Breast epithelium (tissue), 2 donors: ENCODE measurements around the genes SLC45A3, SLC41A1 and RHEX.

DNA sequence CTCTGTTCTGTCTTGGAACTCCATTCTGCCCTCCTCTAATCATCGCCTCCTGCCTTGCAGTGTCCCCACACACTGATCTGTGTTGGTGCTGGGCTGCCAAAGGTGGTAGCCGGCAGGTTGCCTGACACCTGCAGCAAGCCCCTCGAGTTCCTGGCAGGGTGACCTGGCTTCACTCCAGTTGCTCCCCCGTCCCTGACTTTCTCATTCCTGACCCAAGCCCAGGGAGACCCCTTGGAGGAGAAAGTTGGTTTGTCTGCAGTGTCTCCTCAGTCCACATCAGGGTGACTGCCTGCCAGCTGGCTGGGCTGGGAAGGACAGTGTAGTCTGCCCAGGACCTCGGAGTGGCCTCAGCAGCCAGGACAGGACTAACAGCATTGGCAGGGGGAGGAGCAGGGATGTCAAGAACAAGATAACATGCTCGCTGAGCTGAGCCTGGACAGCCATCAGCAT is 83.8 kb upstream of the CNTN2 start:
- PRO-cap: no peak
- RAMPAGE, long total RNA, 2 experiments: no peak in any of the 2 experiments

DNA sequence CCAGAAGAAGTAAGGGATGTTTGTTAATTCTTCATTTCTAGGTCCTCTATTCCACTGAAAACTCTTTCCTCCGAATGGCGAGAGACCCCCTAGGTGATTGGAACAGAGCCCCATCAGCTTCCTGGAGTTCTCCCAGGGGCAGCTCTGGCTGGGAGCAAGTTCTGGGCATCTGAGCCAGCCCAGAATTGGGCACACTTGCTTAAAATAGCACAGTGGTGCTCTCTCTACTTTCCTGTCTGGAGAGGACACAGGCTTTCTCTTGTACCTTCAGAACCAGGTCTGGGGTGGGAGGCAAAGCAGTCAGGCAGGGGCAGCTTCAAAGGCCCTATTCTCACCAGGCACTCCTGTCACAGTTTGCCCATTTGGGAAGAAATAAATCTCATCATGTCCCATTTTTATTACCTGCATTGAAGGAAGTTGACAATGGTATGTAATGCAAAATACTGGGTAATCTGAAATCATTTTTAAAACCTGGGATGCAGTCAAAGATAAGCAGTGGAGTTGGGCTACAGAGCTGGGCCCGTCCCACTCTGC is 83.1 kb upstream of the CNTN2 start:
- PRO-cap: no peak
- RAMPAGE, long total RNA, 2 experiments: no peak in any of the 2 experiments

DNA sequence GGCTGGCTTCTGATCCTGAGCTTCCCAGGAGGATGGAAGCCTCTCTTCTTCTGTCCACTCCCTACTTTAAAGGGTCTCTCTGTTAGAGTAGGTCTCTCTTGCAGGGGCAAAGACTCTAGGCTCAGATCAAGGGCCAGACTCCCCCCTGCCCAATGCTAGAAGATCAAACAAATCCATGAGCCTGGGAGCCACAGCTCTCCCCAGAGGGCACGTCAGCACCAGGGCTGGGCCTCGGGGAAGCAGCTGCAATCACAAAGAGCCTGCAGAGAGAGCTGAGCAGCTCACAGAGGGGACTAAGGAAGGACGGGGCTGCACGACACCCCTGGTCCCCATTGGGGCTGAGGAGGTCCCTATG is 3.8 kb downstream of the CNTN2 start:
- PRO-cap: no peak
- RAMPAGE, long total RNA, 2 experiments: no peak in any of the 2 experiments

GRCh38 chr1:205317536-205317943 is 4.0 kb downstream of the NUAK2 start:
- PRO-cap: no peak
- RAMPAGE, long total RNA, 2 experiments: no peak in any of the 2 experiments

DNA sequence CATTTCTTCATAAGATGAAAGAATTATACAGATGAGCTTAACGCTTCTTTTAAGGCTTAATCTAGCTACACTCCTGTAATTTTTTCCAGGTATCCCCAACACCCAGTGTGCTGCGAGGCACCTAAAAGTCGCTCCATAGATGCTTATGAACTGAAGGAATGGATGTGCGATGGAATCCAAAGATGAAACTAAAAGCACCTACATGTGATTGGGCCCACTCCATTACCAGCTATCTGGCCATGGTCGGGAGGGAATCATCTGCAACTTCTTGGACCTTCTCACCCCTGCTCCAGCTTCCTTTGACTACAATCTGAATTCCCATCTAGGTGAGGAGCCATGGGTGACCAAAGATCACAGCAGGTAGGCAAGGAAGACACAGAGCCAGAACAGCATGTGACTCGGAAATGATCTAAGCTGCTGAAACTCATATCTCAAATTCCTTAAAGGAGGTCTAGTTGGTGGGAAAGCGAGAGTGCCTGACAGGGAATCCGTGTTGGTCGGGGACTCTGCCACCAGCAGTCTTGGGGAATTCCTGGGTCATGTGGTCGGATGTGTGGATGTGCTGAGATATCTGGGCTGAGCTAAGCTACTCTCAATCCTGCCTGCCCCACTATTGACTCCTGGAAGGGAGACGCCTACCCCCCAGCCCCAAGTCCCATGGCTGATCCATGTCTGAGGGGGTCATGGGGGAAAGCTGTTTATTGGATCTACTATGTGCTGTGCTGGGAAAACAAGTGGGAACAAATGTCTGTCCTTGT is 3.2 kb upstream of the NUAK2 start:
- PRO-cap: no peak
- RAMPAGE, long total RNA, 2 experiments: no peak in any of the 2 experiments

DNA sequence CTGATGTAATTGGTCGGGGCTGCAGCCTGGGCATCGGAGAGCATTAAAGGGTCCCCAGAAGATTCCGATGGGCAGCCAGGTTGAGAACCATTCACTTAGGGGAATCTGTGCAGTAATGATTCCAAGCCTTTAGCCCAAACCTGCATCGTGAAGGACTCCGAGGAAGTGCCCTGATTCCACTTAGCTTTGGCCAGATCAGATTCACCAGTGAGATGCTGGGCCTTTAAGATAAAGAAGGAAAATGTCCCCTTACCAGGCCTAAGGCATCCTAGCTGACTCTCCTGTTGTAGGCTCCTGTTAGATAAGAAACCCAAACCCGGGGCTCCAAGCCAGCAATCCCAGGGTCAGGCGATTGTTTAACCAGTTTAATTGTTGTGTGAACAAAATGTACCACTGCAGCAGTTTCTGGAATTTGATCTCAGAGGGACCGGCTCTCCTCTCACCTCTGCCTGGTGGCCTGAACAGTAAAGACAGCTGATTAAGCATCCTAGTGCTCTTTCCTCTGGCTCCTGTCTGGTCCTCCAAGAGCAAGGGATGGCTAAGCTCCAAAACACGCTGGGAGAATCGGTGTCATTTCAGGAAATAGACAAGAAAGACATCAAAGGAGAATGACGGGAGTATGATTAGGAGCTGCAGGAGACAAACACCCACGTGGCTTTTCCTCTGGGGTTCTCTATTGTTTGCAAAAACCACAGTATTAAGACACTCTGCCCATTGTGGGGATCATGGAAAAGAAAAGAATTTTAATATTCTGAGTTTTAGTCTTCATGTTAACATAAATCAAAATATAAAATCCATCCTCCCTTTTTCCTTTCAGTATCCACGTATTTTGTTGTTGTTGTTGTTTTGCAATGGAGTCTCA is 9.3 kb upstream of the KLHDC8A start:
- PRO-cap: no peak
- RAMPAGE, long total RNA, 2 experiments: no peak in any of the 2 experiments

GRCh38 chr1:205447206-205448380 is 8.3 kb downstream of the BLACAT1 start:
- PRO-cap: no peak
- RAMPAGE, long total RNA, 2 experiments: no peak in any of the 2 experiments

DNA sequence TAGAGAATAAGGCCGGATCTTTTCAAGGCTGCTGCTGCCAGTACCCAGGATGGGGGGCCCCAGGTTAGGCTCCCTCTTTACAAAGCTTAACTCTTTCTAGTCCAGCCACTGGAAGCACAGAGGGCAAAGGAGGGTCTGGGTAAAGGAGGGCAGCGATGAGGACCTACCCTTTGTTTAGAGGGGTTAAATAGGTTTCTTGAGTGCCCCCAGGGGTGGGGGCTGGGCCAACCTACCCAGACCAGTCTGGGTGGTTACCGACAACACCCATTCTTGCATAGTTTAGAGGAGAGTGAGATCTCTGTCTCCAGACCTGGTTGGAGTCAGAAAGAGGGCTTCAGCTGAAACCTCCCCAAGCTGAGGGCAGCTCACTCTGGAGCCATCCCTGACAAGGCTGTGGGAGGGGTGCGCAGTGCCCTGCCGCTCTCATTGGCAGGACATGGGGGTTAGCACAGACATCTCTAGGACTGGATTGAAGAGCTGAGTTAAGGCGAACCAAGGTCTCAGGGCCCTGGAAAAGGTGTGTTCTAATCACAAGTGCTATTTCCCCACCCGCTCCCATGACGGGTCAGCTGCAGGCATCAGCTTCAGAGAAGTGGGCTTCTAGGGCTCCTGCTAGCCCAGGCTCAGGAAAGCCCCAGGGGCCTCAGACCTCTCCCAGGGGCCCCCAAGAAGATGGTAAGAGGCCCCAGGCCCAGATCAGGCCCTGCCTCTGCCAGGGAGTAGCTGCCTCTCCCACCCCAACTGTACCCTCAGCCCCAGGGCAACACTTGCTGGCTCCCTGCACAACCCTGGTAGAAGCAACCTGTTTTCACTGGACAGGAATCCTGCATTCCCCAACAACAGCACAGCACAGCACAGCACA is 6.9 kb downstream of the BLACAT1 start:
- PRO-cap: no peak
- RAMPAGE, long total RNA, 2 experiments: no peak in any of the 2 experiments

DNA sequence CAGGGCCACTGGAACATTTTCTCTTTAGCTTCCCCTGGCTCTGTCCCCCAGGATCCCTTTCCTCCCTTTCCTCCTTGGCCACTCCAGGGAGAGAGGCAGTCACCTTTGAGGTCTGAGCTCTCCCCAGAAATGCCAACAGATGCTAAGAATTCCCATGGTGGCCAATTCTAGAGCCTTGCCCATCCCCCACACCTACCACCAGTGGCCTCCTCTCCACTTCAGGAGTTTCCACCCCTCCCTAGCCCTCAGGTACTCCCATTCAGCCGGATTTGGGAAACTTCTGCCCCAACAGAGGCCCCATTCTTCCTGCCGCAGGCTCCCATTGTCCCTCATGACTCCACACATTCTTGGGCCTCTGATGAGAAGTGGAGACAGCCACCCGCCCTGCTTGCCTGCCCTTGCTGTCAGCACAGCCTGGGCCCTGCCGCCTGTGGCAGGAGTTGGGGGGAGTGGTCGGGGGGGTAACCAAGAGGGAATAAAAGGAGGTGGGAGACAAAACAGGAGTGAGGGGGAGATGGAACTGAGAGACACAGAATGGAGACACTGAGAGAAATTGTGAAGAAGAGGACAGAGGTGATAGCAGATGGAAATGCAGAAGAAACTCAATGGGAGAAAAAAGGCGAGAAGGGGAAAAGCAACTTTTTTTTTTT is 4.6 kb downstream of the BLACAT1 start:
- PRO-cap: no peak
- RAMPAGE, long total RNA, 2 experiments: no peak in any of the 2 experiments

DNA sequence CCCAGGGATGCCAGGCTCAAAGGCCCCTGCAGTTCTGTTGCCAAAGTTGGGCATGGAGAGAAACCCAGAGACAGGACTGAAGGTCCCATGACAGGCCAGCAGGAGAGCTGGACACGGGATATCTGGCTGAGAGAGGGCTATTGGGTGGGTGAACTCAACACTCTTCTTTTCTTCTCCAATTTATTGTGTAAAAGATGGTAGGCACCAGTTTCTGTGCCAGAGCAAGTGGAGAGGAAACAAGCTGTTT is 8.3 kb downstream of the CDK18 start:
- PRO-cap: no peak
- RAMPAGE, long total RNA, 2 experiments: no peak in any of the 2 experiments

DNA sequence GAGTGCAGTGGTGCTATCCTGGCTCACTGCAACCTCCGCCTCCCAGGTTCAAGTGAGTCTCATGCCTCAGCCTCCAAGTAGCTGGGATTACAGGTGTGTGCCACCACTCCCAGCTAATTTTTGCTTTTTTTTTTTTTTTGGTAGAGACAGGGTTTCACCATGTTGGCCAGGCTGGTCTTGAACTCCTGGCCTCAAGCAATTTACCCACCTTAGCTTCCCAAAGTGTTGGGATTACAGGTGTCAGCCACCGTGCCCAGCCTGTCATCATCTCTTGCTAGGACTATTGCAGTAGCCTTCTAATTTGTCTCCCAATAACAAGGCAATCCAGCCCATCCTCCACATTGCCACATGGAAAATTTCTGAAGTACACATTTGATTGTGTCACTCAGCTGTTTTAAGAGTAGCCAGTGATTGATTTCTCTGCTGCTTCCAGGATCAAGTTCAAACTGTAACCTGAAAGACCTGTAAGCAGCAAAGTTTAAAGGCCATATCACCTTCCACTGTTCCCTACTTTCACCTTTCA is 7.6 kb upstream of the ELK4 start:
- PRO-cap: no peak
- RAMPAGE, long total RNA, 2 experiments: no peak in any of the 2 experiments

DNA sequence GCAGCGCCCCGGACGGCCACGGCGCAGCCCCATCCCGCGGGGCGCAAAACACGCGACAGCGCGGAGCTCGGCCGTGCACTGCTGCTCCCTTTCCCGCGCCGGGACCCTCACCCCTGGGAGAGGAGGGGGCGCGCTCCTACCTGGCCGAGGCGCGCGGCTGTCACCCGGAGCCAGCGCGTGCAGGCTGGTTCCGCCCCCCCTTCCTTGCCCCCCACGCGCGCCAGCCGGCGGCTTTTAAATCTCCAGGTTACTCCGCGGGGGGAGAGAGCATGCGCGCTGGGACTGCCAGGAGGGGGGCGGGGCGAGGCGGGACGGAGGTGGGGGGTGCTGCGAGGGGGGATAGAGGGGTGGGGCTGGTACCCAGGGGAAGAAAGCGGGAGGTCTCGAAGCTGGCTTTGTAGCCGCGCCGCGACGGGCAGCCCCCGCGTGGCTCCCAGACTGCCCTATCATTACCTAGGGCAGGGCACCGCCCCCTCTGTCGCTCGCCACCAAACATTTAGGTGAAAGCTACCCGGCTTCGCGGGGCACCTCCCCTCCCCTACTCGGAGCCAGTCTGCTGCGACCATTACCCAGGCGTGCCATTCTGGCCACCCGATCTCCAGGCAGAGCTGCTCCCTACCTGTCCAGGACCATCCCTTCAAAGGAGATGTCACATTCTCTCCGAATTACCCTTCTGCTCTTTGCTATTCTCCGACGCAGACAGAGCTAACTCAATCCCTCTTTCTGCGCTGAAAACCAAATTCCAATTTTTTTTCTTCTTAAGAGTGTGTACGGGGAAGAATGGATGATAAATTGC is at the start of gene SLC45A3:
TSS of gene SLC45A3 (minus strand) at position 256 of the 796 bp plus-strand sequence.
- PRO-cap: no peak
- RAMPAGE, long total RNA, 2 experiments: start-site peak on the minus strand in 1 of 2 experiments, centred at position 211 of the sequence, 13 reads per replicate

DNA sequence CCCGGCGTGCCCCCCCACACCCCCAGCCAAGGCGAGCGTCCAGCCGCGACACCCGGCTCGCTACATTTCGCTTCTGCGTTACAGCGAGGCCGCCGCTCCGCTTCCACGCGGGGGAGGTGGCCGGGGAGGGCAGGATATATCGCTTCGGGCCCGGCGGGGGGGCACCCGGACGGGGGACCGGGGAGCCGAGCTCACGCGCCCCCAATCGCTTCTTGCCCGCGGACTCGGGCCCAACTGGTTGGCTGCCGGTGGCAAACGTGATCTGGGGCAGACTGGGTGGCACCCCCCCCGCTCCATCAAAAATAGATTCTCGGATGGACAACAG is at the start of gene SLC41A1:
TSS of gene SLC41A1 (minus strand) at position 274 of the 325 bp plus-strand sequence.
- PRO-cap: bidirectional peak, plus-strand start outside the sequence, minus-strand start at position 236 of the sequence
- RAMPAGE, long total RNA, 2 experiments: start-site peak on the minus strand in 2 of 2 experiments, centred at positions 108 to 229 of the sequence, 27 to 96 reads per replicate

DNA sequence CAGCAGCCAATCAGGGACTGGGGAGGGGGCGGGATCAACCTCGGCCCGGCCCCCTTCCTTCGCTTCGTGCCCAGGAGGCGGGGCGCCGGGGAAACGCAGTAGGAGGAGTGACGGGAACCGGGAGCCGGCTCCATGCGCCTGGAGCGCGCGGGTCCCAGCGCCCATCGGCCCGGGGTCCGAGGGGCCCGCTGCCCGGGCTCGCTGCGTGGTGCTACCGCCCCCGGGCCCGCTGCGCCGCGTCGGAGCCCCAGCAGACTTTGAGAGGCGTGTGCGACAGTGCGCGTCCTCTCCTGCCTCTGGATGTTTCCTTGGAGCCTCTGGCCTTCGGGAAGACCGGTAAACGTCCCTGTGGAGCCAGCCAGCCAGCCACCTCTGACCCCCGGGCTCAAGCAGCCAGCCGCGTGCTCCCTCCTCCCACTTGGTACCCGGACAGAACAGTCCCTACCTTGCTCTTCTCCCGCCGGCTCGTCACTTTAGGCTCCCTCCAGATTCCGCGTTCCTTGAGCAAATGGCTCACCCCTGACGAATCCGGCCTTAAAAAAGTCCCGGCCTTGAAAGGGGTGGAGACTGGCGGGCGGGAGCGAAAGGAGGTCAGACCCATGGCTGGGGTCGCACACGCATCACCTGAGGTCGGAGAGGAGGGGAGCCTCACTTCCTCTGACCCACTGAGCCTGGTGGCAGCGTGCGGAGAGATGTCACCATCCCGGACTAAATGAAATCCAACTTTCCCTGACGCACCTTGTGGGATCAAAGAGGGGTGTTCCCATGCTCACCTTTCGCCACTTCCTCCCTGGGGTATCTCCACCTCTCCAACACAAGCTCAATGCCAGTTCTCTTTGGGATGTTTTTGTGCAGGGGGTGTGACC is 485 bp upstream of the SLC41A1 start:
- PRO-cap: bidirectional peak, plus-strand start at position 101 of the sequence, minus-strand start outside the sequence; bidirectional peak, plus-strand start at position 625 of the sequence, minus-strand start at position 475 of the sequence
- RAMPAGE, long total RNA, 2 experiments: no peak in any of the 2 experiments

- PRO-cap: no peak
- RAMPAGE, long total RNA, 2 experiments: no peak in any of the 2 experiments
Measured at GRCh38 chr1:205826559-205826832, 13.5 kb upstream of the SLC41A1 start.

DNA sequence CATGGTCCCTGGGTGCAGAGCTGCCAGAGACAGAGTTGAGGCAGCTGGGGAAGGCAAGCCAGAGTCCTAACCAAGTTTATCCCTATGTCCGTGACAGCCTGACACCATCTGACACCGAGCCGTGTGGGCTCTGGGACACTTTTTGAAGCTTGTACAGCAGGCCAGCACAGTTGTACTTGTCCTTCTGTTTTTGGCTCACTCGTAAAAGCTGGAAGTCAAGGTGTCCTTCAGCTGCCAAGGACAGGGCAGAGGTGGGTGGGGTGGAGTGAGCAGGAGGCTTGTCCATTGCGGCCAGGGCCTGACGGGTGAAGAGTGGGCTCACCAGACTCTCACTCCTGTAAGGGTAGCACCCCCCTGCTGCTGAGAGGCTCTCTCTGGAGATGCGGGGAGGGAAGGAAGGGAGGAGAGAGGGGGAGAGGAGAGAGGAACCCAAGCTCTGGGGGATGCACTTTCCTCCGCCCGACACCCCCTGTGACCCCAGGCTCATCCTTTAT is 28.4 kb downstream of the SLC26A9 start:
- PRO-cap: no peak
- RAMPAGE, long total RNA, 2 experiments: no peak in any of the 2 experiments

- PRO-cap: no peak
- RAMPAGE, long total RNA, 2 experiments: no peak in any of the 2 experiments
Measured at GRCh38 chr1:205919809-205920665, 23.2 kb downstream of the SLC26A9 start.

DNA sequence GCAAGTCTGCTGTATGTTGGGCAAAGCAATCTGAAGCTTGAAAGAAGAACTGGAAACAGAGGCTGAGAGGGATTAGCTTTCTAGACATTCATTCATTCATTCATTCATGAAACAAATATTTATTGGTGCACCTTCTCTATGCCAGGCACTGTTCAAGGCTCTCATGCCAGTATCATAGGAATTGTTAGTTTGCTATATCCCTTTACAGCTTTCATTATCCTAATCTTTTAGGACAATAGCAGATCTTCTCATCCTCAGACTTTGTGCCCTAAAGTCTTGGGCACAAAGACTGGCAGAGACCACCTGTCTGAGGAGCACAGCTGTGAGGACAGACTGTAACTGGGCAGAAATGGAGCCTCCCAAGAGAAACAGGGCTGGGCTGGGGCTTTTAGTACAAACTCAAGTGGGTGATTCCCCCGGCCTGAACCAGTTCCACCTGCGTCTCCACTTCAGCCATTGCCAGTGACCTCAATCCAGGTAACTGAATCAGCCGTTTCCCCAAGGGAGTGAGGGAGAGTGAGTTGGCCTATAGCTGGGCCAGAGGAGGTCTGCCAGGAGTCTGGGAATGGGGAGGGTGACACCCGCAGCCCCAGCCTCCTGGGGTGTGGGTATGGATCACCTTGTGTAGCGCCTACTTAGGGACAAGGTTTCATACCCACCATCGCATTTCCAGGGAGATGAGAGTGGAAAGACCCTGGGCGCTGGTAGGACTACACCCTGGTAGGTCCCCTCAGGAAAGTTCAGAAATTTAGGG is 8.6 kb downstream of the SLC26A9 start:
- PRO-cap: no peak
- RAMPAGE, long total RNA, 2 experiments: no peak in any of the 2 experiments

DNA sequence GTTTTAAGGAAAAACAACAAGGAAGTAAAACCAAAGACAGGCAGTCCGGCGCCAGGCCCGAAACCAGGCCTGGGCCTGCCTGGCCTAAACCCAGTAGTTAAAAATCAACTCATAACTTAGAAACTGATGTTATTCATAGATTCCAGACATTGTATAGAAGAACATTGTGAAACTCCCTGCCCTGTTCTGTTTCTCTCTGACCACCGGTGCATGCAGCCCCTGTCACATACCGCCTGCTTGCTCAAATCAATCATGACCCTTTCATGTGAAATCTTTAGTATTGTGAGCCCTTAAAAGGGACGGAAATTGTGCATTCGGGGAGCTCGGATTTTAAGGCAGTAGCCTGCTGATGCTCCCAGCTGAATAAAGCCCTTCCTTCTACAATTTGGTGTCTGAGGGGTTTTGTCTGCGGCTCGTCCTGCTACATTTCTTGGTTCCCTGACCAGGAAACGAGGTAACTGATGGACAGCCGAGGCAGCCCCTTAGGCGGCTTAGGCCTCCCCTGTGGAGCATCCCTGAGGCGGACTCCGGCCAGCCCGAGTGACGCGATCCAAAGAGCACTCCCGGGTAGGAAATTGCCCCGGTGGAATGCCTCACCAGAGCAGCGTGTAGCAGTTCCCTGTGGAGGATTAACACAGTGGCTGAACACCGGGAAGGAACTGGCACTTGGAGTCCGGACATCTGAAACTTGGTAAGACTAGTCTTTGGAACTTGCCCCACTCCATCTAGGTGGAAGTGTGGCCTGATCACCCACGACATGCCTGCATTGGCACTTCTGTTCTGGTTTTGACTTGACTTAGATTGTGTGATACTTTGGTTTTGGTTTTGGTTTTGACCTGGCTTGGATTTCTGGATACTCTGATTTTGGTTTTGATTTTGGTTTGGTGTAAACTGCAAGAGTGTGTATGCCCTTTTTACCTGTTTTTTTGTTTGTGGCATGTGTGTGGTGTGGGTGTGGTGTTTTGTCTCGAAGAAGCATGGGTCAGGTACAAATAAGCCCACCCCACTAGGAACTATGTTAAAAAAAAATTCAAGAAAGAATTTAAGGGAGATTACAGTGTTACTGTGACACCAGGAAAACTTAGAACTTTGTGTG is at the start of gene RHEX:
TSS of gene RHEX (plus strand) at position 599 of the 1,096 bp plus-strand sequence.
- PRO-cap: no peak
- RAMPAGE, long total RNA, 2 experiments: no peak in any of the 2 experiments

DNA sequence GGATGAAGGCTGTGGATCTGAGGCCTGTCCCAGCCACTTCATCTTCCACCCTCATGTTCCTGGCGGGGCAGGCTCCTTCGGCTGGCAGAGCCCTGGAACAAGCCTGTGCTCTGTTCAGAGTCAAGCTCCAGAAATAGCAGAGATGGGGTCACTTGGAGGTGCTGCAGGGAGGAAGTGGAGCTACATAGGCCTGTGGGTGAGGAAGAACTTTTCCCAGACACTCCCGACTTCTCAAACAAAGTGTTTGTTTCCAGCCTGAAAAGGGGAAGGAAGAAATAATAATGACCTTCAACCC is 16.7 kb downstream of the IKBKE start:
- PRO-cap: no peak
- RAMPAGE, long total RNA, 2 experiments: no peak in any of the 2 experiments